Ureter (tissue), 1 donor: ENCODE results near the genes GCSAML, OR2T34, OR2T27 and ZNF692.

DNA sequence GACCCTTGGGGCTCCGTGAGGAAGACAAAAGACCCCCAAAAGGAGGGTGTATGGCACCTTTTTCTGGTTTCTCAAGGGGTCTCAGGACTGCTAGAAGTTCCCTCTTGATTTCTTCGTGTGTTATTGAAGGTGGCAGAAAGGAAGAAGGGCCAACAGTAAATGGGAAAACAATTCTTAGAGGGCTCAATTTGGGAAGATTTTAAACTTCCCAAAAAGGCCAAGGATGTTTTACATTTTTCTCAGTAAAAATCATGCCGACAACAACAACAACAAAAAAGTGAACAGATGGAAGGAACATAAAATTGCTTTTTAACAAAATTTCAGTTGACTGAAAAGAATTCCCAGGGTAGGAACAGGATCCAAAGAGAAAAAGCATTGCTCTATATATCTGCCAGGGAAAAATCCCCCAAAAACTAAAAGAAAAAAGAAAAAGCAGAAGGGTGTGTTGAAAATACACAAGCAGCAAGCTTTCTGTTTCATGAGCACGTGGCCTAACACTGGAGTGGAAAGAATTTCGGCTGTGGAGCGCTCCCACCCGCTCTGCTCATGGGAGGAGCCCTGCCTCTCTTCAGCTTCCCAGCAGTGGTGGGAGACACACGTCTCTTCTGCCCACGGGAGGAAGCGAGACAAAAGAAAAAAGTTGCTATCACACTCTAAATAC is 29.2 kb upstream of the ZNF496 start:
- PRO-cap: no peak

DNA sequence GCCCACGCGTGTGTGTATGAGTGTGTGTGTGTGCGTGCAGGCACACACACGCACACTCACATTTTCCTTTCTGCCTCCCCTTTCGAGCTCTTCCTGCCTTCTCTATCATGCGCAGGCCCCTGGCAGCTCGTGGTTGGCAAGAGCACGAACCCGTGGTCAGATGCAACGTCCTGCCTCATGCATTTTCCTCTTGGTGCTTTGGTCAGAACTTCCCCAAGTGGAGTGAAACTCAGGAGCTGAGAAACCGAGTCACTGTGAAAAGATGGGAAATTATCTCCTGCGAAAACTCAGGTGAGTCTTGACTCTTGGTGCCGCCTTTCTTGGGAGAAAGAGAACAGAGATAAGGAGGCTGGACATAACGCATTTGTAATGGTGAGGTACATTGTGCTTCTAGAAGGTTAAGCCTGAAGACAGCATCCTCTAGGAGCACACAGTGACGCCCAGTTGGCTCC is at the start of gene GCSAML:
TSS of gene GCSAML (plus strand) at position 205 of the 452 bp plus-strand sequence.
- PRO-cap: no peak

DNA sequence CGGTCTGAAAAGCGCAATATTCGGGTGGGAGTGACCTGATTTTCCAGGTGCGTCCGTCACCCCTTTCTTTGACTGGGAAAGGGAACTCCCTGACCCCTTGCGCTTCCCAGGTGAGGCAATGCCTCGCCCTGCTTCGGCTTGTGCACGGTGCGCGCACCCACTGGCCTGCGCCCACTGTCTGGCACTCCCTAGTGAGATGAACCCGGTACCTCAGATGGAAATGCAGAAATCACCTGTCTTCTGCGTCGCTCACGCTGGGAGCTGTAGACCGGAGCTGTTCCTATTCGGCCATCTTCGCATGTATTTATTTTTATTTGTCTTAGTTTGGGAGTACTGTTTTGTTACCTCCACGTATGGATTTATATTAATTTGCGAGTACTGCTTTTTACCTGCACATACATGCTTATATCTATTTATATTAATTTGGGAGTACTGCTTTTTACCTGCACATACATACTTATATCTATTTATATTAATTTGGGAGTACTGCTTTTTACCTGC is 1.3 kb upstream of the OR2W3 start:
- PRO-cap: no peak

- PRO-cap: no peak
These were observed at the start of gene OR2T34 for GRCh38 chr1:248574594-248575045. Gene OR2T34 (minus strand): TSS chr1:248574757.

- PRO-cap: no peak
These were observed at the start of gene OR2T27 for GRCh38 chr1:248655376-248655802. Gene OR2T27 (minus strand): TSS chr1:248655528.

GRCh38 chr1:248691418-248691978 is 36.2 kb upstream of the OR2T27 start:
- PRO-cap: no peak

DNA sequence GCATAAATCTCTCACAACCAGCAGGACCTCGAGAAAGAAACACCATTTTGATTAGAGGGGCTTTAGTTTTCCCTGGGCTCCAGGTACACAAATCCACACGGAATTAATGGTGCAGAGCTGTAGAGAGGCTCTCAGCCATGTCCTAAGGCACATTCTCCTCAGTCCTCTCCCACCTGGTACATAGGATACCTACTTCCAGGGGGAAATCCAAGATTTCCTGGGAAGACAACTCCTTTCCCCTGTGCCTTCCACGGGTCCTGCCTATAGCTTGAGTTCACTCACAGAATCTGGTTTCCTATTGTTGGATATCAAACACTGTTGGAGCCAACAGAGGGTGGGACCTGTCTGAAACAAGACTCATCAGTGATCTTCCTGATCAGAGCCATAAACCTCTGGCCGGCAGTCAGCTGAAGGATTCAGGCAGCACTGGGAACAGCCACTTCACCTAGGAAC is 23.4 kb downstream of the SH3BP5L start:
- PRO-cap: no peak

- PRO-cap: no peak
These were observed 6.7 kb downstream of the SH3BP5L start for GRCh38 chr1:248819001-248819461.

DNA sequence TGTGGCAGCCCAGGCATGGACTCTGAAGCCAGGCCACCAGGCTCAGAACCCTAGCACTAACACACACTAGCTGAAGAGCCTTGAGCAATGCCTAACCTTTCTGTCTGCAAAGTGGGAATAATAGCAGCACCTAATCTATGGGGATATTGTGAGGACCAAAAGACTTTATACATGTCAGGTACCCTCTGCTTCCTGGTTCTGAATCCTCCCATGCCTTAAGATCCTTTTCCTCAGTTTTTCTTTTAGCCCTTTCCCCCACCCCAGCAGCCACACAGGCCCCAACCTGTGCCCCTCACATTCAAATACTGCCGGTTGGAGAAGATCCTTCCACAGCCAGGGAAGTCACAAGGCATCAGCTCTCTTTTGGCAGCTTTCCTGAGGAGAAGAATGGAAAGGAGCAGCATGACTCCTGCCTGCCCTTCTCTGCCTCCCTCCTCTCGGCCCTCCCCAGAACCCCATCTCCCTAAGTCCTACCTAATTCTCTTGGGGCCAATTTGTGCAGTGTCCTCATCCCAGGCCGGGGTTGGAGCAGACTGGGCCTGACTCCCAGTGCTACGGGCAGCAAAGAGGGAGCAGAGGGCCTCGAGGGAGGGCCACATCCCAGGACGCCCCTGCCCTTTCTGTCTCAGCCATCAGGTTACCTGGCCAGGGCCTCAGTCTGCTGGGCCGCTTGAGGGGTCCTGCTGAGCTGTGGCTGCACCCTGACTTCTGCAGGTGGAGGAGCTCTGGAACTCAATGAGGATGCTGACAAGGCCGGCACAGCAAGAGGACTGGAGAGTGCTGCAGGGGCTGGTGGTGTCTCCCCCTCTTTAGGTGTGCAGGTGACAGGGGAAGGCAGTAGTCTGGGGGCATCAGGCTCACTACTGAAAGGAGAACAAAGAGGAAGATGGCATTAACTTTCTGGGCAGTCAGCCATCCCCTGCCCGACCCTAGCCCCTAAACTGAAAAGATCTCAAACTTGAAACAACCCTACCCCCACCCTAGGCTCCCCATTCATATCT is 3.5 kb downstream of the ZNF692 start:
- PRO-cap: no peak

DNA sequence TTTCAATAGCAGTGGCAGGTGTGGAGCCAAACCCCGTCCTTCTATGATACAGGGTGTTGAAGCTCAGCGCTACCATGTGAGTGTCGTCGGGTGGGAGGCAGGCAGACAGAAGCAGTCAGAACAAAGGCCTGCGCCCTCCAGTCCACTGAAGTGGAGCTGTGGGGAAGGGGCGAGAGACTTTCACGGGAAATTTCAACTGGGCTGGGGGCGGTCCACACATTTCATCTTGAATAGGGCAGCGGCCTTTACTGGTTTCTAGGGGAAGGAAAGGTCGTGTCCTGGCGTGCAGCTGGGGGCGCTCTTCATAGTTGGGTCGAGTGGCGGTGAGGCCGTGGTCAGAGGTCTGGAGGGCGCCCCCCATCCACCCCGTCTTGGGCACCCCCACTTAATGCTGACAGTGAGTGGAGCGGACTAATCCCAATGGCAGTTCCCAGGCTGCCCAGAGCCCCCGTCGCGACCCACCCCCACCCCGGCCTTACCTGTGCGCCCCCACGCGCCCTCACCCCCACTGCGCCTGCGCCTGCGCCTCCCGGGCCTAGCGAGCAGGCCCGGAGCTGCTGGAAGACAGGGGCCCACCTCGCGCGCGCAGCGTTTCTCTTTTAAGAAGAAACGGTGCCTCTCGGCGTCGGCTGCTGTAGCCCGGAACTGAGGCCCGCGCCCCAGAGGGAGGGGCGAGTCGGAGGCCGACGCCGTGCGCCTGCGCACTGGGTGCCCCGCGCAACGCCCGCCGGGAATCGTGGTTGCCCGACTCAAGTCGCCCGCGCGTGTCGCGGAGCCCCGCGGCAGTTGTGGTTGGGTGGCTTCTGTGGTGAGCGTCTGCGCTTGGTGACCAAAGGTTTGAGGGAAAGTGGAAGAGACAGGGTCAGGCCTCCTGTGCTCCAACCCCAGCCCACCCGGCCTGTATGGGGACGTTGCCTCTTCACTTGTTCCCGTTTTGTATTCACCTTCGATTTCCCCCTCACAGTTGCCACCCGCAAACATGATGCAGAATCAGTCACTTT is at the start of gene ZNF692:
TSS of gene ZNF692 (minus strand) at position 647 of the 1,001 bp plus-strand sequence.
- PRO-cap: bidirectional peak, plus-strand start at position 720 of the sequence, minus-strand start at position 647 of the sequence

- PRO-cap: bidirectional peak, plus-strand start at chr1:248859678, minus-strand start at chr1:248859582
These were observed 606 bp upstream of the ZNF692 start for GRCh38 chr1:248859440-248859941.

GRCh38 chr1:248906942-248907686 is 1.1 kb downstream of the PGBD2 start:
- PRO-cap: no peak